ENCODE results near the gene KIDINS220.

DNA sequence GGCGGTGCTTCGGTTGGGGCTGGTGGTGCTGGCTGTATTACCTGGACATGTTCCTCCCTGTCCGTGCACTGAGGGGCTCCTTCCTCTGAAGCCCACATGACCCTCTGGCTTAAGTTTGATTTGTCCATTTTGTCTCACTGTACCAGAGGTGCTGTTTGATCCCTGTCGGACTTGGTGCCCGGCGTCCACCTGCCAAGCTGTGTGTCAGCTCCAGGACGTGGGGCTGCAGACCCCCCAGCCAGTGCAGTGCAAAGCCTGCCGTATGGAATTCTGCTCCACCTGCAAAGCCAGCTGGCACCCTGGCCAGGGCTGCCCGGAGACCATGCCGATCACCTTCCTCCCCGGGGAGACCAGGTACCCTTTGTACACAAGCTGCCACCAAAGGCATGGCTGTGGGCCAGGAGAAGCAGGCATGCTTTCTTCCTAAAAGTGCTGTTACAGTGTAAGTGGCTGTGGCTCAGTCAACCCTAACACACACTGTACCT, 103.2 kb downstream of the RNF144A start:
- CAGE, long polyA plus RNA = no peak
- RRBS = no CpG with 5 or more reads among the region's 11 CpGs

DNA sequence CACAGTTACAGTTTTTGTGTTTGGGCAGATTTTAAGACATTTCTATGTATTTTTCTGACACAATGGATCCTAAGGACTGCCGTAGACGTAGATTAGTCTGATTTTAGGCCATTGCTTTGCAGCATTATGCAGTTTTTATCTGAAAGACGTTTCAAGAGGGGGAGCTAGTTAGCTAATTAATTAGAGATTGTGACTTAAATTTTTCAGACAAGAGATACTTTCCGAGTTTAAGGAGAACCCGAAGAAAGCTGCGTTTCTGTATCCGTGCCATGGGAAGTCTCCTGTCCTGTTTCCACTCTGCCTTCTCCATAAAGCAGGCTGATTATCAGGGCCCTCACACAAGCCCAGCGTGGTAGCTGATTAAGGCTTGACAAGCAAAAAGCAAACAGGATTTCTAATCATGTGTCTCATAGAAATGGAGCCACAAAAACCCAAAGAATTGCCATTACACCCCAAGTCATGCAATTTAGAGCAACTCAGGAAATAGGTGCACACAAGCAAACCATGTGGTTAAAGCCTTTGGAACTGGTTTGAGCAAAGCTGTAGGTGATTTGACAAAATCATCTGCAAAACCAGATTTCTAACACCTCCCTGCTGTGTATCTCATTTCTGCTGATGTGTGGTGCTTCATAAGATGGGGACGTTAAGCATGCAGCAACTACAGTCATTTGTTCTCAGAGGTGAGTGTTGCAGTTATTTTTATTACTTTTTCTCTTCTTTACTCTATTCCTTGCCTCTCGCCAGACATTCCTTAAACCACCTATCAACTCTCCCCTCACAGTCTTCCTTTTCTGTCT, 808.2 kb downstream of the RNF144A start:
- CAGE, long polyA plus RNA = no peak
- RRBS = no CpG with 5 or more reads among the region's 10 CpGs

- CAGE, long polyA plus RNA = no peak
- RRBS = no CpG with 5 or more reads among the region's 3 CpGs
These were observed 537.7 kb upstream of the ID2 start for GRCh38 chr2:8143937-8144685.

DNA sequence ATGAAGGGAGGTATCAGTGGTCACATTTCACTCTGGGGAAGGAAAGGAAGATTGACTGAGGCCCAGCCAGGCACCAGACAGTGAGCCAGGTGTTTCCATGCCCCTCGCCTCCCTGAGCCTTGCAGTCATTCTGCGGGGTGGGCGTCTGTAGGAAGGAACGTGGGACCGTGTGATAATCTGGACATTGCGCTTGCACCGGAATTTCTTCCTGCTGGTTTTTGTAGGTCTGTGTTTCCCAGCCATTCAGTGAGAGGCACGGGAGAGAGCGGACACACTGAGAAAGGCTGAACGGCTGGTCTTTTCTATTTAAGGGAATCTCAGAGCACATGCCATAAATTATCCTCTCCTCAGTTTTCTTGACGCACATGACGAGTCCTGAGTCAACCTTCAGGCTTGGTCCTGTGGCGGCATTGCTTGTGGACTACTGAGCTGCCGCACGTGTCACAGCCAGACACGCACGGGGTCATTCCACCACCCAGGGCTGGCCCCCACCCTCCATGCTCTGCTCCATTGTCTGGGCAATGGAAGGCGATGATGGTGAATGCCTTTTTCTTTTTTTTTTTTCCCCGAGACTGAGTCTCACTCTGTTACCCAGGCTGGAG, 519.3 kb upstream of the ID2 start:
- CAGE, long polyA plus RNA = no peak
- RRBS = no CpG with 5 or more reads among the region's 19 CpGs

DNA sequence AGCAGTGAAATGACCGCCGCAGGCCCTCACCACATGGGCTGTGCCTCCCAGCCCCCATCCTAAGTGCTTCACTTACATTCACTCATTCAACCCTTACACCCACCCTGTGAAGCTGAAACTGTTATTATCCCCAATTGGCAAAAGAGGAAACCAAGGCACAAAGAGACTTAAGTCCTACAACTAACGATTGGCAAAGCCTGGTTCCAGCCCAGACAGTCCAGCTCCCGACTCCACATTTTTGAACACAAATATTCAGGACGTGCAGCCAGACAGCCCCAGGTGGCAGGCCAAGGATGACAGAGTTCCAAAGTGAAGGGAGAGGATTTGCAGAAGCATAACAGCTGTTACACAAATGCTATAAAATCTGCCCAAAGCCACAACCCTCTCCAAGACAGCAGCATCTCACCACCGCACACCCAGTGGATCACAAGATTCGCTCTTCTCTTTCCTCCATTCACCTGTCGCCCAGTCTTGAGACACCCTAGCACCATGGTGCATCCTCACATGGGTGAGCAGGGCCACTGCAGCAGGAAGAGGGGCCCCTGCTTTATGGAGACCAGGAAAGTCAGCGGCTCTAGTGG, 227.1 kb upstream of the ID2 start:
- CAGE, long polyA plus RNA = no peak
- RRBS = no CpG with 5 or more reads among the region's 9 CpGs

GRCh38 chr2:8477279-8478450, 204.2 kb upstream of the ID2 start:
- CAGE, long polyA plus RNA = no peak
- RRBS = 95% methylated on average over 3 of the region's 18 CpGs

DNA sequence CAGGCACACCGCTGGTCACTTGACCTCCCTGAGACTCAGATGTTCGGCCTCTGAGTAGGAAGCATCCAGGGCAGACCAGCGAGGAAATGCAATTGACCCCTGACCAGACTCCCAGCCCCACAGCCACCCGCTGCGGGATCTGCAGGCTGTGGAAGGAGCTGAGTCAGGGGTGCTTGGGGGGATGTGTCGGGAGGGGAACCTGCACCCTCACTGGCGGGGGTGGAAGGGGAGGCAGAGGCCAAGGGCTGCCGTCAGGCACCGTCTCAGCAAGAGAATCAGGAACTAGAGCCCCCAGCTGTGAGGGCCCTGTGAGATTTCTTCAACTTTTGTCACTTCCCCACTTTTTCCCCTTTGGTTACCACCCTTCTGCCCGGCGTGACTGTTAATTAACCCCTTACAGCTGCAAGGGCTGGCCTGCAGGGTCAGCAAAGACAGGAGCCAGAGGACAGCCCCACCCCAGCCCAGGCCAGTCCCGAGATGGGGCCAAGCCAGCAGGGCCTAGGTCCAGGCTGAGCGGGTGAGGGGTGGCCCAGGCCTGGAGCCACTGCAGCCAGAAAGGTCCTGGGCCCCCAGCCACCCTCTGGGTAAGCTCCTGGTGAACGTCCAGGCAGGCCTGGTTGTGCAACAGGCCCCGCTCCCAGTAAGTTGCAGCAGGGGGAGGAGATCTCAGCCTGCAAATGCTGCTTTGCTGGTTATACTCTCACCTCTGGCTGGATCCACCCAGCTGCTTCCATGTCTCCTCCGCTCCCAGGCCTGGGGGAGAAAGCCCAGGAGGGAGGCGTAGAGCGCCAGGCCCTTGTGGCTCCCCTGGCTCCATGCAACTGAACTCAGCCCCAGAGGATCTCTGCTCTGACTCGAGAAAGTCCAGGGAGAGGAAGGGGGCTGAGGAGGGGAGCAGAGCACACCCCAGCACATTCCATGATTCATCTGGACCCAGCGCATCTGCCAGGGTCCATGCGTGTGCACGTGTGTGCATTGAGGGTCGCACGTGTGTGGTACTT, 146.9 kb upstream of the ID2 start:
- CAGE, long polyA plus RNA = no peak
- RRBS = no CpG with 5 or more reads among the region's 24 CpGs

- CAGE, long polyA plus RNA = no peak
- RRBS = 100% methylated on average over 1 of the region's 24 CpGs
These were observed 107.4 kb upstream of the ID2 start for GRCh38 chr2:8574233-8575041.

GRCh38 chr2:8624846-8625433, 56.9 kb upstream of the ID2 start:
- CAGE, long polyA plus RNA = no peak
- RRBS = no CpG with 5 or more reads among the region's 15 CpGs

GRCh38 chr2:8656055-8656662, 25.7 kb upstream of the ID2 start:
- CAGE, long polyA plus RNA = no peak
- RRBS = 4% methylated on average over 2 of the region's 7 CpGs

GRCh38 chr2:8675953-8676433, 5.9 kb upstream of the ID2 start:
- CAGE, long polyA plus RNA = no peak
- RRBS = no CpG with 5 or more reads among the region's 24 CpGs

DNA sequence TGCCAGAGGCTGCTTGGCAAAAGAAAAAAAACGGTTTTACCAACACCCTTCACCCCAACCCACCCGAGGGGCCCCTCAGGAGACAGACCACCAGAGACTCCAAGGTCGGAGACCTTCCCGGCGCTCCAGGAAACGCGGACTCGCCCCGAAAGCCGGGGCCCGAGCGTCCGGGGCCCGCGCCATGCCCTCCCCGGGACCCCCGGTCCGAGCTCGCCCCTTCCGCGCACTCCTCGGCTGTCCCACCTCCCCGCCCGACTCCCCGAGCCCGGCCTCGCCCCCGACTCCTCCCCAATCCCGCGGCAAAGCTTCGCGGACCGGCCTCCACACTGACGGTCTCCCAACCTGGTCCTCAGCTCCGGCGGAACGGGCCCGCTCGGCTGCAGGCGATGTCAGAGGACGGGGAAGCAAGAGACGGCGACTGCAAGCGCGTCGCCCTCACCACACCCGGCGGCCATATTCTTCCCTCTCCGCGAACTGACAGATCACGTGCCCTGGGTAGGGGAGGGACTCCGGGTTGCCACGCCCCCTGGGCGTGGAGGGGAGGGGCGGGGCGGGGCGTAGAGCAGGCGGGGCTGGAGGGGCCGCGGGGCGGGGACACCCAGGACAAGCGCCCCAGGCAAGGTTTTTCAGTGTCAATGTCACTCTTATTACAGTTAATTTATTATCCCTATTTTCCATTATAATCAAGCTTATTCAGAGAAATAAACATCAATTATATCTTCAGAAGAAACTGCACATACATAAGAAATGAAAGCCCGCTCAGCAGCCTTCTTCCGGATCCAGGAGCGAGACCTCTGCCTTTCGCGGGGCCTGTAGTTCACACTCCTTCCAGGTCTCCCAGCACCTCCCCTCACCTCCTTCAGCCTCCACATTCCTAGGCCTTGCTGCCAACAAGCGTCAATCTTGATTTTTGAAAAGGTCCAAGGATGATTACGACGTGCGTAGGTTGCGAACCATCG, at the start of gene KIDINS220:
Gene KIDINS220, minus strand, starts transcription at position 476 of the 959 bp plus-strand sequence.
- CAGE, long polyA plus RNA = start-site peak on the minus strand centred at position 461 of the sequence, 14 bp wide, 334 and 116 reads in 2 replicates
- RRBS = 1% methylated on average over 34 of the region's 73 CpGs

DNA sequence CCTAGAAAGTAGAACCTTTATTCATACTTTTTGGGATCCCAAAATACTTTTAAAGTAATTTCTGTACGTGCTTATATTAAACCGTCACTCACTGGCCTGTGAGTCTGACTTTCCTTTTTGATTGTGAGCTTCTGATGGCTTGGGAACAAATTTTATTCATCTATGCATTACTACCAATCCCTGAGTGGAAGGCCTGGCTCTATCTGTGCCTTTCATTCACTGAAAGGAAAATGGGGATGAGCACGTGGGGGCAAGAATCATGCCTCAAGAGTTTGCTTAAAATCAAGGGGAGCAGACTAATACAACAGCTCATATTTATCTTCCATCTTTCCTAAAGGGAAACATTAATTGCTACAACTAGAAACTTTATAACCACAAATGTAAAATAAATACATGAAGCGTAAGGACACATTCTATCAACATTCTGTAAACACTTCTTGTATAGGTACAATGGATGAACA, 28.2 kb downstream of the MBOAT2 start:
- CAGE, long polyA plus RNA = no peak
- RRBS = no CpG with 5 or more reads among the region's 4 CpGs

GRCh38 chr2:8986175-8986743, 17.2 kb downstream of the MBOAT2 start:
- CAGE, long polyA plus RNA = no peak
- RRBS = no CpG with 5 or more reads among the region's 6 CpGs

DNA sequence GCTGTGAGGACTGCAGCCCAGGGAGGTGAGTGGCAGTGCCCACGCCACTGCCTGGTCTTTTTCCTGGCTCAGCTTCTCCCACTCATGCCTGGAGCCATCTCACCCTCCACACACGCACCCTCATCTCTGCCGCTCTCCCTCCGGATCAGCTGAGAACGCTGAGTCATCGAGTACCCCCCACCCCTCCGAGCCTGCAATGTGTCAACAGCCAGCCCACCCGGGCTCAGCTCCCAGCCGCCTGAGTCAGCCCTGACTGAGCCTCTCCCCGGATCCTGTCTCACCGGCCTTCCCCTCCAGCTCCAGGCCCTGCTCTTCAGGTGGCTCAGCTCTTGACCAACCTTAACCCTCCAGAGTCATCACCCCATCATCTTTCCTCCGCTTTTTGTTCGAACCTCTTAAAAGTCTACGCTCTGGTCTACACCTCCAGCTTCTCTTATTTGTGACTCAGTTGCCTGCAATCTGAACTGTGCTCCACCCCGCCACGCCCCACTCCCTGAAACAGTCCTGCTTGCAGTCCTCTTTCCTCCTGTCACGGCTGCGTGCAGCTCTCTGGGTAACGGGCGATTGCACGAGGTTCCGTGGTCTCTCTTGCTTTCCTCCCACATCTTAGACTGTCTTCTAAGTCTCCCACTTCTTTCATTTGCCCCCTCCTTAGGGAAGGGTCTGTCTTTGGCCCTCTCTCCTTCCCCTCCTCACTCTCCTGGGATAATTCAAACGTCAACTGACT, 94.3 kb upstream of the ASAP2 start:
- CAGE, long polyA plus RNA = no peak
- RRBS = 2% methylated on average over 7 of the region's 23 CpGs

GRCh38 chr2:9207696-9208891, 1.5 kb downstream of the ASAP2 start:
- CAGE, long polyA plus RNA = no peak
- RRBS = 2% methylated on average over 14 of the region's 32 CpGs

DNA sequence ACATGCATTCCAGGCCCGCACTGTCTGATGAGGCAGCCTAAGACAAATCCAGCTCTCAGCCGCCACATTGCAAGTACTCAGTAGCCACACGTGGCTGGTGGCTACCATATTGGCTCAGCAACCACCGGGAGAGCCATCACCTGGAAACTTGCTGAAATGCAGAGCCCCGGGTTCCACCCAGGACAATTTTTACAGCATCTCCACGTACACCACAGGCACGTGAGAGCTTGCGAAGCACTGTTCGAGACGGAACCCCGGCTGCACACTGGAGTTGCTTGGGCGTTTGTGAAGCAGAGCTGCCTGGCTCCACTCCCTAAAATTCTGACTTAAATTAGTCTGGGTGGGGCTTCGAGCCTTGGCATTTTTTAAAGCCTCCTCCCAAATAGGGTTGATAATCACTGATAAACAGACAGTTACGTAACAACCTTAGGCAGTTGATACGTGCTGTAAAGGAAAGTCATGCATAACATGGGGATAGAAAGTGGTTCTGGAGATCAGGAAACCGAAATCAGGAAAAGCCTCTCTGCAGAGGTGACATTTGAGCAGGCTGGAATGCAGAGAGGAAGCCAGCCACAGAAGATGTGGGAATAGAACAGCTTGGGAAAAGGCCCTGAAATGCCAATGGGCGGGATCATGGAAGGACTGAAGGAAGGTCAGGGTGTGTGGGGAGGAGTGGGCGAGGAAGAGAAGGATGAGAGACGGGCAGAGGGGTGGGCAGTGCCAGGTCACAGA, 6.2 kb downstream of the ASAP2 start:
- CAGE, long polyA plus RNA = no peak
- RRBS = 88% methylated on average over 6 of the region's 19 CpGs

GRCh38 chr2:9311414-9312233, 105.0 kb downstream of the ASAP2 start:
- CAGE, long polyA plus RNA = no peak
- RRBS = no CpG with 5 or more reads among the region's 15 CpGs

GRCh38 chr2:9374473-9375105, 48.7 kb downstream of the ITGB1BP1 start:
- CAGE, long polyA plus RNA = no peak
- RRBS = no CpG with 5 or more reads among the region's 28 CpGs

DNA sequence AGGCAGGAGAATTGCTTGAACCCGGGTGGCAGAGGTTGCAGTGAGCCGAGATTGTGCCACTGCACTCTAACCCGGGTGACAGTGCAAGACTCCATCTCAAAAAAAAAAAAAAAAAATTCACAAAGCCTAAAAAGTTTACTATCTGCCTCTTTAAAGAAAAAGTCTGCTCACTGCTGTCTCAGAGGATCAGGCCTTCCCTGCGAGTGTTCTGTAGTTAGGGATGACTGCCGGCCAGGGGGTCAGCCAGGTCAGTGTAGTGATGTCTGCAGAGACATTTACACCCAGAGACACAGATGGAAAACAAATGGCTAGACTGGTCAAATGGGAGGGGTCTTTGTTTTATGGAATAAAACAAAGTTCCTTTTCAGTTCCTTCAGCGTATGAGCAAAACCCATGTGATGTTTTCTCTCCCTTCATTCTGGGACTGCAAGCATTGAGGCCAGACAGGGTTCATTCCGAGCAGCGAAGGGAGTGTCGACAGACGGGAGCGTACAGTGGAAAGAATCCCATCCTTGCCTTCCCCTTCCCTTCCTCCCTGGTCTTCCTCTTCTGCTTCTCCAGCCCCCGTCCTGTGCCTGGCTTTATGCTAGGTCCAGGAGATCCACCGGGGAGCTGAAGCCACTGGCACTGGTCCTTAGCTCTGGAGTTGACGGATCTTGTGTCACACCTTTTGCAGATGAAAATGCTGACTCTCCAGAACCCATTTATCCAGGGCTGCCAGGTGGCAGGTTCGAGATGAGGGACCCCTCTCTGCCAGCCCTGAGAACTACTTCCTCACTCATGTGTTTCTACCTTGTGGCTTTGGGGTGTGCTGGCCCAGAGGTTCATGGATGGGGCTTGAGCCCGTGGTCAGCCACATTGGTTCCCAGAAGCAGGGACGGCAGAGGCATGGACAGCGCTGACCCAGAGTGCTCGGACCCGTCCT, 24.4 kb downstream of the ITGB1BP1 start:
- CAGE, long polyA plus RNA = no peak
- RRBS = no CpG with 5 or more reads among the region's 20 CpGs